ENCODE measurements around a stretch of chr11.

DNA sequence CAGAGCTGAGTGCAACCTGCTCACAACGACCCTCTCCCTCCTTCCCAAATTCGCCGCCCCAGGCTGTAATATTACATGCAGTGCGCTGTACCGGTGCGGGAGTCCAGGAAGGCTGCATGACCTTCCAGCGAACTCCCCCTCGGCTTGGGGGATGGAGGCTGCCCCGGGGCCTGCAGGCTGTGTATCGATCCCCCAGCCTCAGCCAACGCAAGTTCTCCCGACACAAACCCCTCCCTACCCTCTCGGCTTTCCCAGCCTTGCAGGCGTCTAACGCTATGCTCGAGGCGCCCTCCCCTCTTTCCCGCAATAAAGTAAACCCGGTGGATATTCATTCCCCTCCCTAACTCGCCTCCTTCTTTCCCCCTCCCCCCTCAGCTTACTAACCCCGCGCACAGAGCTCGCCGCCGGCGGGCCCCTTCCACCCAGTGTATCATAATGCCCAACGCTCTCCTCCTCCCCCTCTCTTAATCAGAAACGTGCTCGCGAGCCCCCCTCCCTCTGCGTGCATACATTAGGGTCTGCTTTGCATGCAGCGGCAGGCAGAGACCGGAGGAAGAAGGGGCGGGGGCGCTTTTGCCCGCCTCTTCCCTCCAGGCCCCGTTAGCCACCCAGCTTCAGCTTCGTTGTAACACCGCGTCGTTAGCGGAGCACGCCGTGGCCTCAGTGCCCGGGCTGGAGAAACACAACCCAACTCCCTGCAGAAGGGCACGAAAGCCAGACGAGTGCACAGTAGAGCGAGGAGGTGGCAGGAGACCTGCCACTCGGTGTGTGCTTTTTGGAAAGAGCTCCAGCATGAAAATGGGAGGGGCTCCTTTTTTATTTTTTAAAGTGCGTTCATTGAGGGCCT is 1.1 kb upstream of the KMT2A start:
- RRBS = 1% methylated on average over 13 of the region's 50 CpGs

DNA sequence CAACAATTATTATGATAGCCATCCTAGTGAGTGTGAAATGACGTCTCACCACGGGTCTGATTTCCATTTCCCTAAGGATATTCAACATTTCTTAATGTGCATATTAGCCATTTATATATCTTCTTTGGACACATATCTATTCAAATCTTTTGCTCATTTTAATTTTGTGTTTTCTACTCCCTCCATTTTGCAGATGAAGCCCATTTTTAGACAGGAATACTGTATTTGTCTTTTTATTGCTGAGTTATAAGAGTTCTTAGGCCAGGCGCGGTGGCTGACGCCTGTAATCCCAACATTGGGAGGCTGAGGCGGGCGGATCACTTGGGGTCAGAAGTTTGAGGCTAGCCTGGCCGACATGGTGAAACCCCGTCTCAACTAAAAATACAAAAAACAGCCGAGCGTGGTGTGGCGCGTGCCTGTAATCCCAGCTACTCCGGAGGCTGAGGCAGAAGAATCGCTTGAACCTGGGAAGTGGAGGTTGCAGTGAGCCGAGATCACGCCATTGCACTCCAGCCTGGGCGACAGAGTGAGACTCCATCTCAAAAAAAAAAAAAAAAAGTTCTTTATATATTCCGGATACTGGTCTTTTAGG is 564 bp upstream of the ARCN1 start:
- RRBS = no CpG with 5 or more reads among the region's 19 CpGs

- RRBS = 3% methylated on average over 10 of the region's 38 CpGs
Measured at GRCh38 chr11:118572569-118573525, 638 bp downstream of the ARCN1 start.

GRCh38 chr11:118608307-118609289 is 1.2 kb downstream of the PHLDB1 start:
- RRBS = 2% methylated on average over 35 of the region's 79 CpGs

DNA sequence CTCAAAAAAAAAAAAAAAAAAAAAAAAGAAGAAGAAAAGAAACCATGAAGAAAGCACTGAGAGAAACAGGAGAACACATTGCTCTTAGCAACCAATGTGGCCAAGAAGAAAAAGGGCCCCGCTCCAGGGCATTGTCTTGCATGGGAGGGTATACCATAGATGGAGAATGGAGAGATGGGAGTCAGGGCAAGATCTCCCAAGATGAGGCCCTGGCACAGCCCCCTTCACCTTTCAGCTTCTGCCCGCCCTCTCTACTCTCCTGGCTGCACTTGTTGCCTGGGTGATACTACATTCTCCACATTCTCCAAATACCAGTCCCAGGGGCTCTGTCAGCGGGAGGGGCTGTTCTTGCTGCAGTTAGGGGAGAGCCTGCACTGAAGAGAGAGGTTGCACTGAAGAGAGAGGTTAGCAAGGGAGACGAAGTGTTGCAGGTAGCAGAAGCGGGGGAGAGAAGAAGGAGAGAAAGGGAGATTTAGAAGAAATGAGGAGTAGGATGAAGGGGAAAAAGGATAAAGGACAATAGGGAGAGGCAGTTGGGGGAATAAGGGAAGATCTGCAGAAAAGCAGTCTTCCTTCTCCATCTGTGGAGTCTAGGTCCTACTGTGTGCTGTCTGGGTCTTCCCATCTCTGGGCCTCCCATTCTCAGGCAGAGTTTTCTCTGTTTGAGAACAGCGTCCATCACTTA is 7.9 kb downstream of the PHLDB1 start:
- RRBS = no CpG with 5 or more reads among the region's 6 CpGs

- RRBS = 3% methylated on average over 17 of the region's 40 CpGs
Measured at GRCh38 chr11:118620882-118621818, 13.7 kb downstream of the PHLDB1 start.

DNA sequence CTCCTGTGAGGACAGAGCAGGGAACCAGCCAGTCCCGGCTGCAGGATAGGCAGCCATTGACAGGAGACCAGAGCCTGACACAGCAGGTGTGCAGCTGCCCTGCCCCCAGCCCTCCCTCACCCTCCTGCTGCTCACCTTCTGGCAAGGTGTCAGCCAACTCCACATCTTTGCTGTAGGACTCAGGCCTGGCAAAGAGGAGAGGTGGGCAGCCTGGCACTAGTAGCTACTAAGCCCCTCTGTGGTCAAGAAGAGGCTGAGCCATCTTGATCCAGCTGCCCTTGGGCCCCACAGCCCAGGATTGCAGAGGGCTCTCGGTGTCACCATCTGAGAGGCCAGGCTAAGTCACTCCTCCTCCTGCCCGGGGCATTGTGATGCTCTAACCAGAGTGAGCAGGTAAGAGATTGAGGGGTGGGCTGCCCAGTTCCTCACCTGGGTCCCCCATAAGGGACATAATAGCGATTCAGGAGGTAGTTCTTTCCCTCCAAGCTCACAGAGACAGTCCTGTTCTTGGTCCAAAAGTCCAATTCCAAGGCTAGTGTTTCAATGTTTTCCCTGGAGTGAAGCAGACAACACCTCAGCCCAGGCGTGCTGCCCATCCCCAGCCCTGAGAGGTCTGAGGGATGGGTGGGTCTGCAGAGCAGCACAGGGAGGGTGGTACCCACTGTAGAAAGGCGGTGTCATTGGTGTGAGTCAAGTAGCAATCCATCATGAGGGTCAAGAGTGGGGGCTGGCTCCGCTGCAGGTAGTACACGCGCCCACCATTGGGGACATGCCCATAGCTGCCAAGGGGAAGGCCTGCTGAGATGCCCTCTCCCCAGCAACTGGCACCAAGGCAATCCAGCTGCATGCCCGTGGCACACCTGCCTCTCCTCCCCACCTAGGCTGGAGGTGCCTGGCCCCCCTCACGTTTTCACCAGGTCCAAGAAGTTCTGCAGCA is 18.5 kb downstream of the TREH start:
- RRBS = no CpG with 5 or more reads among the region's 11 CpGs

GRCh38 chr11:118813499-118814026 is 22.6 kb upstream of the DDX6 start:
- RRBS = no CpG with 5 or more reads among the region's 1 CpG

DNA sequence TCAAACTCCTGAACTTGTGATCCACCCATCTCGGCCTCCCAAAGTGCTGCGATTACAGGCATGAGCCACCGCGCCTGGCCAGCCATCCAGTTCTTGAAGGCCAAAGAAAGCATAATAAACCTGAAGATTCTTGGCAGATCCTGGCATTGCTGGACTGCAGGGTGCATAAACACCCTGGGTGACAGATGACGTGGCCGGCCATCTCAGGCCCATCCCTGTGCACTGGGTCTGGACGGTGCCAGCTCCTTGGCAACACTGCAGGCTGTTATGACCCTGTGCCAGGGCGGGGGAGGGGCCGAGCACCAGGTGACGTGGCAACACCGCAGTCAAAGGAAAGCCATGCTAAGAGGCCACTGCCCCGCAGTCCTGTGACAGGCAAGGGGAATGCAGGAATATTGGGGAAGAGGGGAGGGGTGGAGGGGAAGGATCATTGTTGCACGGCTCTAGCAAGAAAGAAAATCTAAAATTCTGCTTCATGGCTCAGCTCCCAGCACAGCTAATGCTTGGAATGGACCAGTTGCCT is 29.4 kb upstream of the DDX6 start:
- RRBS = no CpG with 5 or more reads among the region's 13 CpGs

DNA sequence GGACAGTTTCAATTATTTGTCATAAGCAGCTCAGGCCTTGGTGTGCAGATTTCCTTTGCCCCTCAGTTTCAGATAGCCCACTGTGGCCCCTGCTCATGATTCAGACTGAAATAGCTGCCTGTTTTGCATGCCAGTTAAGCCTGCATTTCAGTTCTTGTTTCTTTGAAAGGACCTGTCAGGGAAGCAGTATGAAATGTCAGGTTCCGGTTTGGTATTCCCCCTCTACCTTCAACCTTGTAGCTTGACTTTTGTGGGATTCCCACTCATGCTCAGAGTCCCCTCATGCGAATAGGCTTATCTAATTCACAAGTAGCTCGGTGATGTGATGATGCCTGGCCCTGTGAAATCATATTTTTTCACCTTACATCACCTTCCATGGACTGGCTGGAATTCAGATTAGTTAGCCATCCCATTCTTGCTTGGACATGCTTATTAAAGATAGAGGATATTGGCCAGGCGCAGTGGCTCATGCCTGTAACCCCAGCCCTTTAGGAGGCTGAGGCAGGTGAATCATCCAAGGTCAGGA is 30.0 kb upstream of the DDX6 start:
- RRBS = no CpG with 5 or more reads among the region's 4 CpGs

GRCh38 chr11:118921864-118923015 is 3.5 kb downstream of the BCL9L start:
- RRBS = no CpG with 5 or more reads among the region's 21 CpGs

DNA sequence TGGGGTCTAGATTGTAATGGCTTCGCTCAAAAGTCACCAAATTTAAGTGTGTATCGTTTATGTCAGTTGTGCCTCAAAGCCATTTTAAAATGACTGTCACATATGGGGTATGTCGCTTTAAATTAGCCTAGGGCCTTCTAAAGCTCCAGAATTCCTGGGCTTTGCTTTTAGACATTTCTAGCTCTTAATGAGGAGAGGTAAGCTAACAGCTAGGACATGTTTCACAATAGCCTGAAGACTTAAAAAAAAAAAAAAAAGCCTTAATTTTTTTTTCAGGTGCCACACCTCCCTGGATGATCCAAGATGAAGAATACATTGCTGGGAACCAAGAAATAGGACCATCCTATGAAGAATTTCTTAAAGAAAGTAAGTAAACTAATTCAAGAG is 3.4 kb downstream of the RPS25 start:
- RRBS = no CpG with 5 or more reads among the region's 3 CpGs

GRCh38 chr11:119015105-119015943 is 2.8 kb downstream of the RPS25 start:
- RRBS = no CpG with 5 or more reads among the region's 8 CpGs

- RRBS = no CpG with 5 or more reads among the region's 11 CpGs
Measured at GRCh38 chr11:119078920-119079492, 5.7 kb upstream of the HMBS start.

- RRBS = no CpG with 5 or more reads among the region's 5 CpGs
Measured at GRCh38 chr11:119126550-119127242, 5.3 kb downstream of the HINFP start.

- RRBS = no CpG with 5 or more reads among the region's 8 CpGs
Measured at GRCh38 chr11:119167851-119168444, 577 bp upstream of the NLRX1 start.

GRCh38 chr11:119232399-119232754 is 26.2 kb downstream of the CBL start:
- RRBS = no CpG with 5 or more reads among the region's 3 CpGs

DNA sequence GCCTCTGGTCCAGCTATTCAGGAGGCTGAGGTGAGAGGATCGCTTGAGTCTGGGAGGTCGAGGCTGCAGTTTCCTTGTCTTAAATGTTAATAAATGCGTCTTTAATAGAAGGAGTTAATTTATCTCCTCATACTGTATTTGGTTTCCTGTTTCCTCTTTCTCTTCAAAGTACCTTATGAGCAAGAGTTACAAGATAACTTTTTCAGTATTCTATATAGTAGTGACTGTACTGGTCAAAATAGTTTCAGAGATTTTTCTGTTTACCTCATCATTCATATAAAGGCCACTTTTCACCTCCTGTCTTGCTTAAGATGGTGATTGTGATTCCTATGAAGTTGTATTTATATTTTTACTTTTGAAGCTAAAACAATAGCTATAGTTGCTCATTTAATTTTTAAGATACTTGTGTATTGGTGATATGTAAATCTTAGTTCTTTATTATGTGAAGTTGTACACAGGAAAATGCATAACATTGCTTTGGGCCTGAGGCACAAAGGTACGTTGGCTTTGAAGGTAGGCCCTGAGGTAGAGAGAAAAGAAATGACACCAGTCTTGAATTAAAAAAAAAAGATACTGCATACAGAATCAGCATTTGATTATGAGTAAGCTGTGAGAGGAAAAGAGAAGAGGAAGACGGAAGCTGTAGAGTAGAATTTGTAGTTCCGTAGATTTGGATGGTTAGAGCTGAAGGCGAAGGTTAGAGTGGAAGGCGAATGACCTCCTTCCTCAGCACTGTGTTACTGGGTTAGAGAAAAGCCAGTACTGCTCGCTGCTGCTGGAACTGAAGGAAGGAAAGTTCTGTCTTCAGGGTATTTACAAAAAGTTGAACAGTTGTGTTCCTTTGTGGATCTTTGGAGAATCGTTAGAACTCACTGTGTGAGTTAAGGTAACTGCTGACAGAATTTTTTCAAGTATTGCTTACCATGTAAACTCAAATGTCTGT is 50.6 kb downstream of the MCAM start:
- RRBS = no CpG with 5 or more reads among the region's 10 CpGs

DNA sequence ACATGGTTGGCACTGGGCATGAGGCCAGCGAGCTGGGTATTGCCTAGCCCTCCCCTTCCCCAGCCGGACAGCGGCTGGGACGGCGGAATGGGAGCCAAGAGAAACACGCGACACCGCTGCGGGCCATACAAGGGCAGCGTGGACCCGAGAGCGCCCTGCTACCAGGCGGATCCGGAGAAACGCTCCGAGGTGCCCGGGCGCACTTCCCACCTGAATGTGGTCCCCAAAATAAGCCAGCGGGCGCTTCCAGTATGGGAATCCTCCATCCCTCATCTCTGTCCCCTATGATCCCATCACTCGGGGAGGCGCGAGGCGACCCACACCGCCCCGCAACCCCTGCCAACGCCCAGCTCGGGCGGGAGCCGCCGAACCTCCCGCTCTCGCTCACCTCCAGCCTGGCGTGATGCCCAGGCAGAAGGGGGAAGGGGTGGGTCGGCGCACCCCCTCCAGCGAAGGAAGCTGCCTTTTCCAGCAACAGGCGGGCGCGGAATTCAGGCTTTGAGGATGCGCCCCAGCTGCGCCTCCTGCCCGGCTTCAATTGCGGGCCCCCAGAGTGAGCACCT is 675 bp downstream of the MCAM start:
- RRBS = no CpG with 5 or more reads among the region's 44 CpGs

- RRBS = no CpG with 5 or more reads among the region's 6 CpGs
Measured at GRCh38 chr11:119352816-119353427, 6.4 kb upstream of the MFRP start.

All from epithelial cell of esophagus (primary cell).